Bronchus (tissue), 1 donor: ENCODE results near the genes MCTS2 and POFUT1.

GRCh38 chr20:31546999-31548102 lies at the start of gene MCTS2:
MCTS2 (plus strand) TSS chr20:31547379.
- PRO-cap: bidirectional peak, plus-strand start at chr20:31547398, minus-strand start at chr20:31547302

DNA sequence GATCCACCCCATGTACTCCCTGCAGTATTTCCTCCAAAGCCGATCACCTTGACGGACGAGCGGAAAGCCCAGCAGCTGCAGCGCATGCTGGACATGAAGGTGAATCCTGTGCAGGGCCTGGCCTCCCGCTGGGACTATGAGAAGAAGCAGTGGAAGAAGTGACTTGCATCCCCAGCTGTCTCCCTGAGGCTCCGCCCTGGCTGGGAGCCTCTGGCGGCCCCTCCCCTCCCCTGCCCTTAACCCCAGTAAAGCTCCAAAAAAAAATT lies 7.0 kb downstream of the COX4I2 start:
- PRO-cap: no peak

DNA sequence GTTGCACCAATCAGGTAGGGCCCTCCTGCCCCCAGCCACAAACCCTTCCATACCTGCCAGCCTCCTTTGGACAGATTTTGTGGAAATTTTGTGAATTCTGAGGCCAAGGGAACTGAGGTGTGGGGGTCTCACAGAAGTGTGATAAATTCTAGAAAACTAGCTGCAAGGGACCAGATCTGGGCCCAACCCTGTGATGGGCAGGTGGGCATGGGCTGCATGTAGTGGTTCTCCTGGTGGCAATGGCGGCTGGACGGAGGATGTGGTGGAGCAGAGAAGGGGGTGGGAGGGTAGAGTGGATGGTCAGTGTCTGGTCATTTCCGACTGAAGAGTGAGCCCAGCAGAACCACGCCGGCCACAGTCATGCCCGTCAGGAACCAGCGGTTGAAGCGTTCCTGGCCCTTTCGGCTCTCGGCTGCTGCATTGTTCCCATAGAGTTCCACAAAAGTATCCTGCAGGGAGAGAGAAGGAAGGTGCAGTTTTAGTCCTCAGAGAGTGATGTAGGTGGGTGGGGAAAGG lies 28.0 kb downstream of the COX4I2 start:
- PRO-cap: no peak

GRCh38 chr20:31681230-31682138 lies 41.2 kb downstream of the BCL2L1 start:
- PRO-cap: no peak

DNA sequence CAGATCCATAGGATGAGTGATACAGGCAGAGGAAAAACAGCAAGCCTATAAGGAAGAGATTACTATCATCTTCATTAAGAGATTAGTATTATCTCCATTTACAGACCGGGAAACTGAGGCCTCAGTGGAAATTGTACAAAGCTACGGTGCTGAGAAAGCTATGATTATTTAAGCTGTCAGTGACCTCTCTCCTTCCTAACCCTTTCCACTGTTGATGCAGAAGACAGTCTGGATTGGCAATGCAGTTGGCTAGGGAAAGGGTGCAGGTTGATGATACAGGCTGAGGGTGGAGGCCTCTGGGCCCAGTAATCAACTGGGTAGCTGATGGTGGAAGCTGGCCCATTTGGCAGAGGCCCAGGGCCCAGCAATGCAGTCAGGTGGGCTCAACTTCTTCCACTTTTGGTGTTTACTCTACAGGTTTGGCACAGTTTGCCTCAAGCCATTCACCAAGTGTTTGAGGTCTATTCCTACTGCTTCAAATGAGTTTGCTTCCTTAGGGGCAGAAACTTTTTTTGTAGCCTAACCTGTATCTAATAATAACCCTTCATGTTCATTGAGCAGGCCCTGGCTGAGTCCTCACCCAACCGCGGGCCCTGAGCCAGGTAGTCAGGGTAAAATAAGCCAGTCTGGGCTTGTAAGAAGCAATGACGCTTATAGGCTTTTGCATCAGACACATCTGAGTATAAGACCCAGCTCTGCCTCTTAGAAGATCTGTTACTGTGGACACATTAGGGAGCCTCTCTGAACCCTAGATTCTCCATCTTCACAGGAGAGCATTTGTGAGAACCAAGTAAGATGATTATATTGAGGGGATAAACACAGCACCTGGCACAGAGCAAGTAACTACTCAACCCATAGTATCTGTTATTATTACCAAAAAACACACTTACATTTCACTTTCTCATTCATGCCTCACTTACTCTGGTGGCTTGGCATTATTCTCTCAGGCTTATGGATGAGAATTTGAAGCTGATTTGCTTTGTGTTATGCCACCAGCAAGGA lies 12.0 kb downstream of the BCL2L1 start:
- PRO-cap: unidirectional peak, plus-strand start at position 705 of the sequence

GRCh38 chr20:31723403-31724059 lies 863 bp upstream of the BCL2L1 start:
- PRO-cap: bidirectional peak, plus-strand start at chr20:31723715, minus-strand start at chr20:31723524; unidirectional peak, minus-strand start at chr20:31723916; unidirectional peak, minus-strand start at chr20:31723960

DNA sequence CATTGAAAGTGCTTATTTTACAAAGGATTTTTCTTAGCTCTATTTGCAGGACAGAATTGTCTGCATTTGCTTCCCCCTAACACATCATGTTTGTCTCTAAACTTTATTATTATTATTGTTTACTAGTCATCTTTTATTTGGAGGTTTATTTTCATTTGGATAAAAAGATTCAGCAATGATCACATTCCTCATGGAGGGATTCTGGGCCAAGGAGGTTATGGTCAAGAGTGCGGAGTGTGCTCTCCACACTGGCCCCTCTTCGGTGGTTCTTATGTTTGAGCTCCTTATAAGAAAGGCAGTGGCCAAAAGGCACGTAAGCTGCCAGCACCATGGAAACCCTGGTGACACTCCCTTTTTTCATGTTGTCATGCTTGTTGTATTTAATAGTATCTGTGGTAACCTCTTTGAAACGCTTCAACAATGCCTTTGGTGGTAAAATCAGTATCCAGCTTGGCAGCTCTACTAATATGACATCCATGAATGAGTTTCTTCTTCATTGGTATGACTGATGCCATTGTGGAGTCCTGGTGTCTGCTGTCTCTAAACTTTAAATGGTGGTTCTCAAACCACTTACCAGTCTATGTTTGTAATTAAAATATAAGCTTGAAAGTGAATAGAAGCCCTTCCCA lies 10.8 kb upstream of the MYLK2 start:
- PRO-cap: no peak

- PRO-cap: no peak
These were observed 7.3 kb upstream of the MYLK2 start for GRCh38 chr20:31811967-31812186.

DNA sequence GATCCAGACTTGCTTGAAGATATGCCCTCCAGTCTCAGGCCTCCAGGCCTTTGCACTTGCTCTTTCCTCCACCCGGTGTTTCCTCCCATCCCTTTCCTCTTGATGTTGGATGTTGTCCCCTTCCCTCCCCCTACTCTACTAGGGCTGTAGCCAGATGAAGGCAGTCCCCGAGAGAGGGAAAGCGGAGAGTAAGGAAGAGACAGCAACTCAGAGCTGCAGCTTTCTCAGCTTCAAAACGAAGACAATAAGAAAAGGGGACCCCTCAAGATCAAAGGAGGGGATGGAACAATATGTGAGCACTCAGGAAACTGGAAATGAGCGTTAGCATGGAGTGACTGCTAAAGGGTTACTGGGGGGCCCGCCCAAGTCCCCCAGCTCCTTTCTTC lies 592 bp upstream of the XKR7 start:
- PRO-cap: no peak

GRCh38 chr20:32034403-32035144 lies 17.5 kb upstream of the HCK start:
- PRO-cap: no peak

DNA sequence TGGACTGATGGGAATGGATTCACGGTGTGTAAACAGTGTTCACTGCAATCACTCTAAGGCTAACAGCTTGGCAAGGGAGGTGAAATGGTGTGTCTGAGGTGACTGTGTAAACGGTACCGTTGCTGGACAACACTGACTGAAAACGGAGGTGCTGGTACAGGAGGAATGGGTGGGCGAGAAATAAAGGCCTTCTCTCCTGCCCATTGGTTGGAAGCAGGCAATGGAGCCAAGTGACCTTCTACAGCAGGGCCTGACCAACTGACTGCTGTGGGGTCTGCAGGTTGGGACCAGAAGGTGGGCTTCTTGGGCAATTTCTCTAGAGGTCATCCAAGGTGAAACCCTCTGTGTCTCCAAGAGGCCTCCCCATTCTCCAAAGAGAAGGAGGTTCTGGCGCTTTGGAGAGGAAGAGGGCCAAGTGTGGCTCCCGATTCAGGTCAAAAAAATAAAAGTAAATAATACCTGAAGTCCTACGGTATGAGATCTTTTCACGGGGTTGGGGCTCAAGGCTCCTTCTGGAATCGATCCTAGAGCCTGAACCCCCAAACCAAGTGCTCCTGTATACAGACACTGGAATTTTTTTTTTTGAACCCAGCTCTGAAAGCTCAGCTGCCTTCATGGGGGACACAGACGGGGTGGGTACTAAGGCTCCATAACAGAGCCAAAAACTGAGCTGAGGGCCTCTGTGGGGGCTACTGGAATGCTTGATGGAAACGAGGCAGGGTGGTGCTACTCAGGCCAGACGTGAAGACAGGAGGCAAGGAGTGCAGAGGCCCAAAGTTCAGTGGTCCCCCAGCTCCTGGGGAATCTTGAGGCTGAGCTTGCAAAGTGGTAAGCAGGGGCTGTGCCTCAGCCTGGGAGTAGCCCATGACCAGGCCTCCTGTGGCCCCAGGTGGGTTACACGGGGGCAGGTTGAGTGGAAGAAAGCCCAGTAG lies 11.5 kb downstream of the PLAGL2 start:
- PRO-cap: no peak

DNA sequence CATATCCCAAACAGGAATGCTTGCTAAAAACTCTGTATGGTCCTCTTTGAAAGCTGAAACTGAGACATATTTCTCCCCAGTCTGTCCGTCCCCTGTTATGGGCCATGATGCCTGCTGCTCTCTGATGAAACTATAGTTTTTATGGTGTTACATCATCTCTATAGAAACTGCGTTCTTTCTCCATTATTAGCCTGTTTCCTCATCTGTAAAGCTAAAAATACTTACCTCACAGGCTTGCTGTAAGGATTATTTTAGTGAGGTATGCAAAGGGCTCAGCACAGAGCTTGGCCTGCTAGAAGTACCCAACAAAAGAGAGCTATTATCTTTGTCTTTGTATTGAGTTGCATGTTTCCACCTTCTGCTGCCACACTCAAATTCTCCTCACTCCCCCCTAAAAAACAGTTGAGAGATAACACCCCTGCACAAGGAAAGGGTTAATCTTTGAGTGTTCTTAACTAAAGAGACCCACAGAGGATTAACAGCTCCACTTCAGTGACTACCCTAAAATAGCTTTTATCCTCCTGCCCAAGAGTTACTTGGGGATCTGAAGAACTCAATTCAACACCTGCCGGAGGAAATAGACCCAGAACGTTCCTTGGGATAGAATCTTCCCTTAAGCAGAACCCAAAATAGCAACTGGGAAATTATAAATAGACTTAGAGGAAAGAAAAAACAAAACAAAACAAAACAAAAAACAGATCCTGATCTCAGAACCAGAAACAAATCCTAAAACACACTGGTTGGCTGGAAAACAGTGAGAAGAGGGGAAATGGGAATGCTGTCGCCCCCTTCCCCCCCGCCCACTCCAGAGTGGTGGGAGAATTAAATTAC lies 1.9 kb downstream of the PLAGL2 start:
- PRO-cap: no peak

GRCh38 chr20:32207550-32208562 lies at the start of gene POFUT1:
POFUT1 (plus strand) TSS chr20:32207880.
- PRO-cap: bidirectional peak, plus-strand start at chr20:32207867, minus-strand start at chr20:32207741

DNA sequence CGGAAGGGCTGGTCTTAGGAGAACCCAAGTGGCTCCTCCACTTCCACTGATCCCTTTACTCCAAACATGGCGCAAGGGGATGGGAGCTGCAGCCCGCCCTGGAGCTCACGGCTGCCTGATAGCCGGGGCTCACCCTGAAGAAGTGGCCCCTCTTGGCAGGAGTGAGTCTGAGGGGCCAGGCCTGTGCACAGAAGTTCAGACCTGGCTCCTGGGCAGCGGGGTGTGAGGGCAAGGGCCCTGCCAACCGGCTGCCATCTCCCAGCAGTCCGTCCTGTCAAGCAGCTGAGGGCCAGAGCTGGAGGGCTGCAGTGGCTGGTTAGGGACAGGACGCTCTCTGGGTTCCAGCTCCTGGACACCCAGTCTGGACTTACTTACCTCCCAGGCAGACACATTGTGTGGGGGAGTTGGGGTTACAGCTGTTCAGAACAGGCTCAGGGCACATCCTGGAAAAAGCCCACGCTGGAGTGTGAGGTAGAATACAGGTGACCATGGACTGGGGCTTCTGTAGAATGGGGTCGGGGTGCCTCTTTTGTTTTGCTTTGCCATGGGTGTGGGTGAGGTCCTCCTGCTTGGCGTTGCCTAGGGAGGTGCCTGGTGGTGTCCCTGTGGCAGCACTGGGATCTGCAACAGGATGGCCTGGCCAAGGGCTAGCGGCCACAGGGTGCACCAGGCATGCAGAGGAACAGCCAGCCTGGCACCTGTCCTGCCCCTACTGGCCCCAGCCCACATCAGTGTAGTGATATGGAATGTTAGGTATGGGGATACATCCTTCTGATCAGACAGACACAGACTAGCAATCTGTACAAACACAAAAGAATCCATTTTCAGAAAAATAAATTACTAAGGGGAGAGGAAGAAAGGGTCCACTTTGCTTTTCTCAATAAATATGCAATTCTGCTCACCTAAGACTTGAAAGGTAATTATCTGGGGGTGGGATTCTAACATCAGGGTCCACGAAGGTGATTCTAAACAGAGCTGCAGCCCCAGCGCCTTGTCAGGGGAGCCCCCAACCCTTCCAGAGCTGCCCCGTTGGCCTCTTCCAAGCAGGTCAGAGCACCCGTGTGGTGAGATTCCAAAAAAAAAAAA lies 88.5 kb downstream of the ASXL1 start:
- PRO-cap: no peak

- PRO-cap: no peak
These were observed 99.6 kb downstream of the NOL4L start for GRCh38 chr20:32485510-32485864.

DNA sequence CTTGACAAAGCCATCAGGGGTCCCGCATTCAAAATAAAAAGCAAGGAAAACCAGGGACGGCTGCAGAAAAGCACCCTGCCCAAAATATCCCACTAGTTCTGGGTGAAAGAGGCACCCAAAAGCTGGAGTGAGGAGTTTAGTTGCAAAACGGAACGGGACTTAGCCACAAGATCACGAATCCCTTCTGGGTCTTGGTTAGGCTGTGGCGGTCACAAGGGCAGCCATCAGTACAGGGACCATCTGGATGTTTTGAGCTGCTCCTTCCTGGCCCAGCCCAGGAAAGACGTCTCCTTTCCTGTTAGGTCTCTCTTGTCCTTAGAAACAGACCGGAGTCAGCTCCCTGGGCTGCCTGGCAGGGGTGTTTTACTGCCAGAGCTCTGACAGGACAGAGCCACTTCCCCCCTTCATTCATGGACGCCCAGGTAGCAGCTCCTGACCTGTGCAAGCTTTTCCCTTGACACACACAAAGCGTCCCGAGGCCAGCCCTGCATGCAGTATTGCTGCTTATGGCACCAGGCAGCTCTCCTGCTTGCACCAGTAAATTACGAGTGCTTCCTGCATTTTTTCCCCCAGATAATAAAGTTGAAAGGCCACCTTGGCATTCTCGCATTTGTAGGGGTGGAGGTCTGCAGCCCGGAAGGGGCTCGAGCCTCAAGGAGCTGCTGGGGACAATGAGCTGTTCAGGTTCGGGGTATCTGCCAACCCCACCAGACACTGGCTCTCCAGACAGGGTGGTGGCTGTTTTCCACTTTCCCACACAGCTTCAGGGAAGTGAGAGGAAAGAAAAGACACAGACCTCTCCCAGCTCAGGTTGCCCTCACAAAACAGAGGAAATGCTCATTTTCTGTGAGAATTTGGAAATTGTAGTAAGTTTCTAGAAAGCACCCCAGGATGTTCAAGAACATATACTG lies 87.4 kb downstream of the NOL4L start:
- PRO-cap: no peak

DNA sequence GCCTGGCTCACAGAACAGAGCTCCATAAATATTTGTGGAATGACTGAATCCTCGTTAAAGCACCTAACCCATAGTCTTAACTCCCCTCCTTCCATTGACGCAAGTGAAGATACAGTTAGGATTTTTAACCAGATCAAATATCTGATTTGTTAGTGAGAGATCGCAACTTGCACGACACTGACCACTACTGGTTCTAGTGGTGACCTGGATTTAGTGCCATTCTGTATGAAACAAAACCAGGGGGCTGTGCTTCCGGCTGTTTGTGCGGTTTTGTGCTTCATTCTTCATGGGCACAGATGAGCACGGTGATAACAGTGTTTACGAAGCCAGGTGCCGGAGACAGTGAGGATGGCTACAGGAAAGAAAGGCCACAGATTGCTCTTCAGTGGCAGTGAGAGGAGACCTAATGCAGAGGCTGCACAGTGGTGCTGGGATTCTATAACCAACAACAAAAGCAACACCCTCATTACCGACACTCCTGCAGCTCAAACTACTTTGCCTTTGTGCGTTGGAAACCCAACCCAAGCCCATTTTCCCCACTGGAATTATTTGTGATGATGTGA lies 75.5 kb downstream of the NOL4L start:
- PRO-cap: no peak

- PRO-cap: no peak
These were observed 25.3 kb downstream of the NOL4L start for GRCh38 chr20:32559834-32560304.

- PRO-cap: no peak
These were observed 43.8 kb upstream of the NOL4L start for GRCh38 chr20:32628729-32629576.

- PRO-cap: no peak
These were observed 3.4 kb downstream of the MAPRE1 start for GRCh38 chr20:32822903-32823777.